Fibroblast of villous mesenchyme (primary cell): ENCODE measurements around the gene C16orf78.

DNA sequence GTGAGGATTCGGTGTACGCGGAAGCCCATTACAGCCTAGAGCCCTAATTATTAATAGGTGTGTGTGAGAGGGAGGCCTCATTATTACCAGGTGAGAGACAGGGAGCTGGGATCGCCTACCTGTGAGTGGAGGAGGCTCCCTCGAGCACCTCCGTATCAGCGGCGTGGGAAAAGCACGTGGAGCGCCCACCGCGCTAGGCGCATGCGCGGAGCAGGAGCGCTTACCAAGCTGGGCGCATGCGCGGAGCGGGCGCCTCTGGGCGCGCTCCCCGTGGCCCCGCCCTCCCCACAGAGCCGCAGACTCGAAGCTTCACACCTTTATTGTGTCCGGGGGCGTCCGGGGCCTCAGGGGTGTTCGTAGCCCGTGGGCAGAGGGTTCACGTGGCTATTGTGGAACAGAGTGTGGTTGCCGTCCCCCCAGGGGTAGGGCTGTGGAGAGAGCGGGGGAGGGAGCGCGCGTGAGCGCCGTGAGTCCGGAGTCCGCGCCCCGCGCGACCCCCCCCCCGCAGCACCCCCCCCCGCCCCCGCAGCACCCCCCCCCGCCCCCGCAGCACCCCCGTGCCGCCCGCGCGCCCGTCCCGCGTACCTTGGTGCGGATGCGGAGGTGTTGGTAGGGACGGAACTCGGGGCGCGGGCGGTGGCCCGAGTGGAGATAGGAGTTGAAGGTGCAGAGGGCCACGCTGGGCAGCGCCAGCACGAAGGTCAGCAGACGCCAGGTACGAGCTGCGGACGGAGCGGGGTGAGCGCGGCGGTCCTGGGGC is 550 bp downstream of the COX6A2 start:
- CAGE, long polyA plus RNA, result no peak

GRCh38 chr16:31703095-31703643 is 9.9 kb upstream of the KRBOX5 start:
- CAGE, long polyA plus RNA, result no peak

DNA sequence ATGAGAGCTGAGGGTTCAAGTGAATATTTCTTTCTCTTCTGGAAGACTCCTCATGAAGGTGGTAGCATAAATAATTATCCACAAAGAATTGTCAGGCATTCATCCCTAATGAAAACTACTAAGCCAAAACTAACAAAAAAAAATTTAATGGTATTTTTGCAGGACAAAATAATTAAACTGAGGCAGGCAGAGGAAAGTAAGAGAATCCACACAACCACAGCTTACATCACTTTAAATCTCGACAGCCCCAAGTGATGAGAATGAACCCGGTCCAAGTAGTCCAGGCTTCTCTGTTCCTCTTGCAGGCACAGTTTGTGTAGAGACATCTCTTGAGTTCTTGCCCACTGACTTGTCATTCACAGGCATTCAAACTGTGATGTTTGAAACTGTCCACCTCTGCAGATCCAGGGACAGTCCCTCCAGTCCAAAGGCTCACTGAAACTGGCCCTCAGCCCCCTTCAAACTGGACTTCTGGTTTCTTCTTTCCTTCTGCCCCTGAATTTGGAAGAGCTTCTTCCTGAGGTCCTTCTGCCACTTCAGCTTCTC is 227.6 kb downstream of the TP53TG3F start:
- CAGE, long polyA plus RNA, result no peak

- CAGE, long polyA plus RNA, result no peak
Observed at GRCh38 chr16:46737761-46738291, 10.3 kb downstream of the MYLK3 start.

GRCh38 chr16:46748715-46749231 is 629 bp upstream of the MYLK3 start:
- CAGE, long polyA plus RNA, result no peak

DNA sequence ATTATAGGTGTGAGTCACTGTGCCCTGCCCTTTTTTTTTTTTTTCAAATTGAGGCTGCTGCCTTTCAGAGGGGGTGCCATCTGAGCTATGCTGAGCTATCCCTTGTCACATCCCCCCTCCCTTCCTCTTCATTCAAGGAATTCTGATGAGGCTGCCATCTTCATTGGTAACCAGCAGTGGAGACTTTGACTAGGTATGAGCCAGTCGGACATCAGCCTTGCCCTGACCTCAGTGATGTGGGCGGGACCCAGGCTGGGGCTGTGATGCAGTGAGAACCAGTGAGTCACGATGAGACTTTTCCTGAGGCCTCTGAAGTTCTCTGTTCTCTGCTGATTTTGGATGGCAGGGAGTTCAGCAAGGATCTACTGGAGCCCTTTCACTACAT is 24.4 kb upstream of the GPT2 start:
- CAGE, long polyA plus RNA, result no peak

GRCh38 chr16:46876270-46876800 is 7.8 kb upstream of the GPT2 start:
- CAGE, long polyA plus RNA, result no peak

DNA sequence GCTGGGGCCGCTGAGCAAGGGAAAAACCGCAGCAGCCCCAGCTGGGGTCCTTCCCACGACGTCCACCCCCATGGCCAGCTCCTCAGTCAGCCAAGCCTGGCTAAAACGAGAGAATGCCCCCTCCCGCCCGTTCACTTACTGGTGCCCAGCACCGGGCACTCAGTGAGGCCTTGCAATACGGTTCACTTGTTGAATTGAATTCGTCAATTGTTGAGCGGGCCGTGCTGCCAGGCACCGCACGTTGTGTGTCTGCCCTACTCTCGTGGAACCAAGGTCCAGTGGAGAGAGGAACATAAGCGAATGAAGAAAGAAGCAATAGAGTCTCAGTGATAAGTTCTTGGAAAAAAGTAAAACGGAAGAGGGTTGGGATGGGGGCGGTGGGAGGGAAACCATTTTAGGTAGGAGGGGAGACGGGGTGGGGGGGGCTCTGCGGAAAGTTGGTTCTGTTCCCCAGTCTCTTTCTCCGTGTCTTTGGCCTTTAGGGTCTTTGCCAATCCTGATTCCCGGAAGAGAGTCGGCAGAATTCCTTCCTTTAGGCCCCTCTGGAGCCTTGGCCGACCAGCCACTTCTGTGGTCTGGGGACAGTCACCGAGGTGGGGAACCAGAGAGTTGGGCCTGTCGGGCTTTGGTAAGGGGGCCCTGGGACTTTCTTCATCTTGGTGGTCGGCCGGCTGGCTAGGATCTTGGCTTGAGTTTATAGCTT is 974 bp downstream of the GPT2 start:
- CAGE, long polyA plus RNA, result no peak

GRCh38 chr16:46895479-46896391 is 11.6 kb downstream of the GPT2 start:
- CAGE, long polyA plus RNA, result no peak

DNA sequence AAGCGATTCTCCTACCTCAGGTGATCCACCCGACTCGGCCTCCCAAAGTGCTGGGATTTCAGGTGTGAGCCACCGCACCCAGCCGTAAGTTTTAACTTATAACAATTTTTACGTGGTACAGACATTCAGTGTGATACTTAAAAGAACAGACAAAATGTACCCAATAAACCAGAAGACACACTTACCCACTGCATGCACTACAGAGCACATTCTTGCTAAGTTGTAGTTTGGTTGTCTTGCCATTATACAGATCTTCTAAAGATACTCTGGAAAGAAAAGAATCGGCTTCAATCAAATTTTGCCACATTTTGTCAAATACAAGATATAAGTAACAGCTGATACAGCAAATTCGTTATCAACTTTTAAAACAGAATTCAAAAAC is 5.6 kb downstream of the DNAJA2 start:
- CAGE, long polyA plus RNA, result no peak

- CAGE, long polyA plus RNA, result no peak
Observed at GRCh38 chr16:47141581-47142200, 2.1 kb downstream of the NETO2 start.

GRCh38 chr16:47663493-47663938 is 202.4 kb downstream of the PHKB start:
- CAGE, long polyA plus RNA, result no peak

GRCh38 chr16:48045650-48046014 is 110.2 kb downstream of the ABCC12 start:
- CAGE, long polyA plus RNA, result no peak

GRCh38 chr16:48156717-48157196 is 964 bp upstream of the ABCC12 start:
- CAGE, long polyA plus RNA, result no peak

DNA sequence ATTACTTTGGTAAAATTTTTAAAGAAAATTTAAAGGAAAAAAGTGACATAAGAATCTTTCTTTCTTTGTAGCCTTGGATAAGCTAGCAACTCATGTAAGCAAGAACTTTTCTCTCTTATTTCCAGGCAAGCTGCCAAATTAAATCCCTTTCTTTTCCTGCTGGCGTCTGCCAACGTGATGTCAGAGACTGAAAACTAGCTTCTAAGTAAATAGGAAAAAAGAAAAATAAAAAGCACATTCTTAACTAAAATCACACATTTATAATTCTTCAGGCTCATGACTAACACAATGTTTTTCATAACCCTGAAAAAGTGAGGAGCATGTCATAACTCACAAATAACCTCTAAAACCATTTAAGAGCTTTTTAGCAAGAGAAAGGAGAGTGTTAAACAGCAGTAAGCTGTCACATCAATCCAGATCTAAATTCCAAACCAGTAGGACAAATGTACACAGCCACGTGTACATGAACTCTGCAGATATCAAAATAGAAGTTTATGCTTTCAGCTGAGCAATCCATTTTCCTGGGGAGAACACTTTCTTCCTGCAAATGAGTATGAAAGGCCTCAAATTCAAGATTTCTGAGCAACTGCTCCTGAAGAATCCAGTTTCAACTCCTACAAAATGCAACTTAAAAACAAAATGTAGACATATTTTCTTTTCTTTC is 110.0 kb downstream of the N4BP1 start:
- CAGE, long polyA plus RNA, result no peak

DNA sequence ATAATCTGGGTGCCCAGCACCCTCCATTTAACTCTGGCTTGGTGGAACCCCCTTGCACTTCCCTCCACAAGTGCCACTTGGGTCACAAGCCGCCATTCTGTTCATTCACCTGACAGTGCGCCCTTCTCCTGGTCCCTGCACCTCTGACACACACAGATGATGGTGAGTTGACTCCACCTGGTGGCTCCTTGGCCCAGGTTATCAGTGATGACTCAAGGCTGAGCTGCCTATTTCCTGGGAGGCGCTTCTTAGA is 83.5 kb downstream of the N4BP1 start:
- CAGE, long polyA plus RNA, result no peak

GRCh38 chr16:48542092-48542413 is 67.9 kb downstream of the N4BP1 start:
- CAGE, long polyA plus RNA, result no peak

DNA sequence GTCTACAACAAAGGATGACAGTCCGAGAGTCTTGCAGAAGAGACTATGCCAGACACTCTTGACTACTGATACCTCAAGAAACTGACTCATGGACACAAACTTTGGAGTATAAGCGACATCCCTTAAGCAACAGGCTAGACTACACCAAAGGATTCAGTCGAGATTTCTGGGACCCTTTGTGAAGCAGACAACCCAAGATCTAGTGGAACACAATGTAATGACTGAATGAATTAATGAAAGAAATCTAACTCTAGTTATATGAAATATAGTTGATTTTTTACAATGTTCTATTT is 22.9 kb downstream of the N4BP1 start:
- CAGE, long polyA plus RNA, result no peak

- CAGE, long polyA plus RNA, result no peak
Observed at GRCh38 chr16:48605414-48606534, 4.2 kb downstream of the N4BP1 start.

DNA sequence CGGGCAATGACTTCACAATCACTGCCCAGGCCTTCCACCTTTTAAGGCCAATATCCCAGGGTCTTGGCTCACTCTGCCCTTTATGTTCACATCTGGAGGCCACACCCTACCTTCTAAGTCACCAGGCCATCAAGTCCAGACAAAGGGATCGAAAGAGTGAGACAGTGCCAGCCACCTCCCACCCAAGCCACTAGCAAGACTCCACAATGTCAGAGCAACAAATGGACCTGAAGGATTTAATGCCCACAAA is at the start of gene C16orf78:
C16orf78 (plus strand) TSS at position 71 of the 250 bp plus-strand sequence.
- CAGE, long polyA plus RNA, result no peak